Placental pericyte (primary cell): ENCODE data around the genes SNX5 and KIZ.

DNA sequence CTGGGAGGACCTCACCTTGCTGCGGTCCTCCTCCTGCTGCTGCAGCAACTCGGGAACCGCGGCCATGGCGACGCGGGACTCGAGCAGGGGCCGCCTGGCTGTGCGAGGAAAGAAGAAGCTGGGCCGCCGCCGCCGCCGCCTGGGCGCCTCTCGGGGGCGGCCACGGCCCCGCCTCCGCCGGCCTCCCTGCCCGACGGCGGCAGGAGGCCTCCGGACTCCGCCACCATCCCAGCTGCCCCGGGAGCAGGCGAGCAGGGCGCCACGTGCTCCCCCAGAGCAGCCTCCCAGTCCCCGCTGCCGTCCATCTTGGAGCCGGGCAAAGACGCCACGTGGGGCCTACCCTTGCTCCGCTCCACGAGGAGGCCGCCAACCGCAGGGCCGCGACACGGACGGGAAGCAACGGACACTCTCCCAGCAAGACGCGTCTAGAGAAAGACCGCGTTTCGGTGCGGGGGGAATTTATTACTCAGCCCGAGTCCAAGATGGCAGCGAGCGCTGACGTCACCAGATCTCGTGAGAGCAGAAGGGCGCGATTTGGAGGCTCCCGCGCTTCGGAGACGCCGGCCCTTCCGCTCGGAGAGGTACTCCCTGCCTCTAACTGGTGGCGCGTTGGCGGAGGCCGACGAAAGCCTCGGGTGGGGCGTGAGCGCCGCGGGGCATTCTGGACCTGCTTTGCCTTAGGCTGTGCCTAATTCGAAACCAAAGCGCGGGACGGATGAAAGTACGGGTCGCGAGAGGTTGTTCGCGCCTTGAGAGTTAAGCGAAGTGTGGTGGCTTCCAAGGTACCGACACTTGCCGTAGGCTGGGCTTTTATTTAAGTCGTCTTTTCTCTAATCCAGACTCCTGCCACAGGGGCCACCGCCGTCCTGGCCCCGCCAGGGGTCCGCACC lies at the start of gene SNX5:
SNX5 (minus strand) TSS at position 435 of the 890 bp plus-strand sequence.
- CAGE, long polyA plus RNA: no peak

DNA sequence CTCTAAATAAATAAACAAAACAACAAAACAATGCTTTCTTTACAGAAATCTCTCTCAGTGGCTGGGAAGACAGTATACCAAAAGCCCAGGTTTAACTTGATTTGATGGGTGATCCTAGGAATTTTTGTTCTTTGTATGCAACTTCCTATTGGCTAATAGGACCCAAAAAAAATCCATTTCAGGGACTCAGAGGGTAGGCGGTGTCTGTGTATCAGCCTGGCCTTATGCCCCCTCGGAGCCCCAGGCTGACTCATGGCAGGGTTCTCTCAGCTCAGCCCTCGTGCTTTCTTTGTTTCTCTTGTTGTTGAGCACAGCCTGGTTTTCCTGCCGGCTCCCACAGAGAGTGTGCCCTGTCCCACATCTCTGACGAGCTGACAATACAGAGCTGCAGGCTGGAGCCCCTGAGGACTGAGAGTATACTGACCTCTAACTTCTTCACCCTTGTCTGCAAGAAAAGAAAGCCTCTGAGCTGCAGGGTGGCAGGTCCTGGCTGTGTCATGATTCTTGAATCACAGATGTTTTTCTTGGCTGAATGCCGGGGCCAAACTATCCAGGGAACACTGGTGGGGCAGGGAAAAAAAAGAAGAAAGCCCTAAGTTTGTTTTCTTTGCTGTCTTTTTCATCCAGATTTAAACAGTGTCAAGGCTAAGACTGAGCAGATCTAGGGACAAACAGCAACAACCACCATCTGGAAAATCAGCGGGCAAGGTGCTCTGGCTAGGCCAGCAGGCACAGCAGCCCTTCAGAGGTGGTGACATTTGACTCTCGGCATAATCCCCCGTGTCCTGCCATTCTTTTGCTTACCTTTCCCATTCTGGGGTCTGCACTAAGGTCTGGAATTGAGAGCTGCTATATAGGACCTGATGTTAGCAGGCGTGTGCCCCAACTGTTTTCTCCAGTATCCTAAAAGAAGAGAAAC lies 63.3 kb upstream of the ZNF133 start:
- CAGE, long polyA plus RNA: no peak

- CAGE, long polyA plus RNA: no peak
Observed at GRCh38 chr20:18252536-18253689, 35.4 kb upstream of the ZNF133 start.

GRCh38 chr20:18288664-18289293 lies 452 bp downstream of the ZNF133 start:
- CAGE, long polyA plus RNA: no peak

- CAGE, long polyA plus RNA: no peak
Observed at GRCh38 chr20:18388728-18389362, 78.0 kb downstream of the DZANK1 start.

DNA sequence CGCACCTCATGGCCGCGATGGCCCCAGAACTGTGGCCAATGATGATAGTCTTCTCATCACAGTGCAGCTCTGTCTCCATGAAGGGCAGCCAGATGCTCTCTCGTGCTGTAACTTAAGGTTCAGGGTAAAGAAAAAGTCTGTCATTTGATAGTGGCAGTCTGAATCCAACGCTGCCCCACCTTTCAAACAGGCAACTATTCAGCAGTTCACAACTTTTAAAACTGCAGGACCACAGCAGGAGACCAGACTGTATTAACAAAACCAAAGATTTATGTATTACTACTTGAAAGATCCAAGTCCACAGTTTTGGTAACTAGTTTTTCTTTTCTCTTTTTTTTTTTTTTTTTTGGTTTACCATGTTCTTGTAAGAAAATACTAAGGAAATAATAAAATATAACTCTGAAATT lies 3.1 kb downstream of the RBBP9 start:
- CAGE, long polyA plus RNA: no peak

DNA sequence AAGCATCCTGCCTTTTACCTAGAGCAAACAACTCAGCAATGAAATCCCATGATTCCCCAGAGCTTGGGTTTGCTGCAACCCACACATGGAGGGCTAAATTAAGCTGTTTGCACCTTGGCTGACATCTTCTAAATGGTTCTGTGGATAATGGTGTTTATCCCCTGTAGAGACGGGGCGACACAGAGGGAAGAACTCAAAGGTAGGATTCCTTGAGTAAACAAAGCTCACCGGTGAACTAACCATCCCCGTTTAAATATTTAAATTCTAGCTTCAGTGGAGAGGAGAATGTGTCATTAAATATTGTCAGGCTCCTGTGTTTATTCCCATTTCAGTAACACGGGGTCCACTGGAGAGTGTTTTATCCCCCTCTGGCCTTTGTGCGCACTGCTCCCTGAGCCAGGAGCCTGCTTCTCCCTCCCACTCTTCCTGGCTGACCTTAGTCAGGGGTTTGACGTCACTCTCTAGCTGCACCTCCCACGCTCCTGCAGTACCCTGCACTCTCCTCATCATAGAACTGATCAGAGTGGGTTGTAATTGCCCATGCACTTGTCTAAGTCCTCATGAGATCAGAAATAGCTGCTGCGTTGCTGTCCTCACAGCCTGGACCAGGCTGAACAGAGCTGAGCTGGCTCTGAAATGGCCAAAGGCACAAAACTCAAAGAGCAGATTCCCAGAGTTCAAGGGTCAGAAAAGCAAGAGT lies 170.5 kb downstream of the SCP2D1 start:
- CAGE, long polyA plus RNA: no peak

GRCh38 chr20:19075240-19075556 lies 137.2 kb upstream of the SLC24A3 start:
- CAGE, long polyA plus RNA: no peak

DNA sequence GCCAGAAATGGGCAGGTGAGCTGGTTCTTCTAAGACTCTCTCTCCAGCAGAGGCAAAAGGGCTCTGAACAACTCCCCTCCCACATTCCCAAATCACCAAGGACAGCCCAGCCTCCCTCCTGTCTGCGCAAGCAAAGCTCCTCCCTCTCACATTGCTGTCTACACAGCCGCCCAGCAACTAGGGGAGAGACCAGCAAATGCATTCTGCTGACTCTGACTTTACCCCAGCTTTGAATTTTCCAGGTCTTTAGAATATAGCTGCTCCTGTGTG lies 205.9 kb upstream of the RIN2 start:
- CAGE, long polyA plus RNA: no peak

DNA sequence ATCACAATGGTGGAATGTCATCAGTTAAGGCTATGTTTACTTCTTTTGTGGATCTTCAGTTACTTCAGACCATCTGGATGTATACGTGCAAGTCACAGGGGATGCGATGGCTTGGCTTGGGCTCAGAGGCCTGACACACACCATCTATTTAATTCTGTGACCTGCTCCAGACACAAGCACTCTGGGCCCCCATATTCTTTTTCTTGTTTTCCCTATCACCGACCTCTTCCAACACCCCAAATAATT lies 1.5 kb upstream of the RIN2 start:
- CAGE, long polyA plus RNA: no peak

DNA sequence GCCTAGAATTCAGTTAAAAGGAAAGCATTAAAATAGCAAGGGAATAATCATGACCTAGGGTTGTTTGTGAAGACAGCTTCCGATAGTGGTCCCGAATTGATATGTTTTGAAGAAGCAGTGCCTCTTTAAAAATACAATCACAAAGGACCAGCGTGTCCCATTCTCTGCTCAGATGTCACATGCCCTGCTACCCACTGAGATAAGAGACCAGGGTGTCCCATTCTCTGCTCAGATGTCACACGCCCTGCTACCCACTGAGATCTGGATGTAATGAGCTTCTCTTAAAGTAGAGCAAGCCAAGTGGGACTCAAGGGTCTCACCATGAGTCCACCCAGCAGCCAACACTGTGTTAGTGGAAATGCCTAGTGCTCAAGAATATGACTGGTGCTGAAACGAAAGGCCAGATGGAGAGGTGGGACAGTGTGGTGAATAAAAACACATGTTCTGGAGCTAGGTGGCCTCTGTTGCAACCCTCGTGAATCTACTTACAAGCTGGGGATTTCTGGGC lies 22.2 kb downstream of the RIN2 start:
- CAGE, long polyA plus RNA: no peak

- CAGE, long polyA plus RNA: no peak
Observed at GRCh38 chr20:19889900-19890204, 127.3 kb upstream of the NAA20 start.

DNA sequence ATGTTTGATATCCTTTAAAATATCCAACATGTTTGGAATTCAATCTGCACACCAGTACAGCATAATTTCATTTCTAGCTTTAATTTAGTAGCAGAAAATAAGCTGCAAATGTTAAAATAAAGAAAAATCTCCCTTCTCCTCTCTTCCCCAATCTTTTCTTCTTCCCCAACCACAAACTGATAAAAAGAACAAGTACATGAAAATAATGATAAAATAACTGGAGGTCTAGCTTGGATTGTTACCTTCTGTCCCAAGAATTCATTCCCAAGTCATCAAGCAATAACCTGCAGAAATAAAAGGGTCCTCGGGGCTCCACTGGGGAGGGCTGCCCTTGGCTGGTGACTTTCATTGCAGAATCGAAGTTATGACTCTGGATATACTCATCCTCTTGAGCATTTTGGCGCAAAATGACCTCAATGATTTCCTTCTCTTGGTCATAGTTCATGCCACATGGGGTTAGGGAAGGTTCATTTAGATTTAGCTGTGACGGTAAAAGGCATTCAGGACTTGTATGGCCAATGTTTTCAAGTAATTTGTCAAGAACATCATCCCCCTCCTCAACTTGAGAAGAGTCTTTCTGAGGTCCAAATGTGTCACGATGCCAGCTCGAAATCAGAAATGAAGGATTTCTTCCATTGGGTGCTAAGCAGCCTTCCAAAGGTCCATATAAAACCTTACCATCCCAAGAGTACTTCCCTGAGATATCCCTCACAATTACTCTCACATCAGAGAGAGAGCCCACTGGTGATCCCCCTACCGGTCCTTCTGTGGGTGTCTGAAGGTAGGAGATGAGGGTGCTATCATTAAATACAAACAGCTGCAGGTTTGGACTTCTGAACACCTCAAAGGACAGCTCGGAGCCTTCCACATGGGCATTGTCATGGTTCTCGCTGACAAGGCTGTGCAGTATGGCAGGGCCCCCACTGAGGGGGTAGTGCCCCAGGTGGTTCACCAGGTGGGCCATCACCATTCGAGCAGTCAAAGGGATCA lies 144.7 kb downstream of the INSM1 start:
- CAGE, long polyA plus RNA: no peak

GRCh38 chr20:20574911-20575769 lies 137.3 kb downstream of the RALGAPA2 start:
- CAGE, long polyA plus RNA: no peak

DNA sequence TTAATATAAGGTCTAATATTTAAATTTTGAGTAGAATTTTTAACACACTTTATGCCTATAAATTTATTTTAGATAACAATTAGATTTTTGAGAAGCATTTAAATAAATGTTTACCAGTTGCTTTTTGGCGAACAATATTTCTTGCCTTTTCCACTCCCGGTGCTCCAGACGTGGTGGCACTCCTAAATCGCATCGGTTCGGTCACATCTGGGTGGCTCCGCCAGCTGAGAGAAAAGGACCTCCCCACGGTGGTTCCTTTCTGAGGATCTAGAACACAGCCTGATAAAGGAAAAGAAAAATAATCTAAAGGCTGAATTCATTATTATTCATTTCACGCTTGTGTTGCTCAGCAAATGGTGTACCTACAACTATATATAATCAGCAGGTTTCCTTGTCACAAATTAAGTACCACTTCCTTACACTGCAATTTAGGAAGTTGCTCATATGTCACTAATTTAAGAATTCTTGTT lies 110.8 kb downstream of the RALGAPA2 start:
- CAGE, long polyA plus RNA: no peak

DNA sequence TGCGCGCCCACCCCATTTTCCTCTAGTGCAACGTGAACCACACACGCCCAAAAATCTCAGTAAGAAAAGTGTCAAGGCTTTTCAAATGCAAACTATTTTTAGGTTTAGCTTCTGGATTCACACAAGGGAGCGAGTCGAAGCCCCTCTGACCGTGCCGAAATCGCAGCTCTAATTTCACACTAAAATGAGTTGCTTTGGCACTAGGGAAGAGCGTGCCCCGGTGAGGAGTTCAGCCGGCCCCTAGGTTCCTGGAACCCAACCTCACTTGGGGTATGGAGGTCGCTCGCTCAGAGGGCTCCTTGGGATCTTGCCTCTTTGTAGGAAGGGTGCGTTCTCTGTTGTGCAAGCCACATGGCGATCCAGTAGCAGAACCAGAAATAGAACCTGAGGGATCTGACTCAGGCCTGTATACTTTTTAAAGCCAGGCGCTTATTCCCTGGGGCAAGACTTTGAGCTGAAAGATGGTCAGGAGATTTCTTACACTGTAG lies 738 bp upstream of the RALGAPA2 start:
- CAGE, long polyA plus RNA: no peak

DNA sequence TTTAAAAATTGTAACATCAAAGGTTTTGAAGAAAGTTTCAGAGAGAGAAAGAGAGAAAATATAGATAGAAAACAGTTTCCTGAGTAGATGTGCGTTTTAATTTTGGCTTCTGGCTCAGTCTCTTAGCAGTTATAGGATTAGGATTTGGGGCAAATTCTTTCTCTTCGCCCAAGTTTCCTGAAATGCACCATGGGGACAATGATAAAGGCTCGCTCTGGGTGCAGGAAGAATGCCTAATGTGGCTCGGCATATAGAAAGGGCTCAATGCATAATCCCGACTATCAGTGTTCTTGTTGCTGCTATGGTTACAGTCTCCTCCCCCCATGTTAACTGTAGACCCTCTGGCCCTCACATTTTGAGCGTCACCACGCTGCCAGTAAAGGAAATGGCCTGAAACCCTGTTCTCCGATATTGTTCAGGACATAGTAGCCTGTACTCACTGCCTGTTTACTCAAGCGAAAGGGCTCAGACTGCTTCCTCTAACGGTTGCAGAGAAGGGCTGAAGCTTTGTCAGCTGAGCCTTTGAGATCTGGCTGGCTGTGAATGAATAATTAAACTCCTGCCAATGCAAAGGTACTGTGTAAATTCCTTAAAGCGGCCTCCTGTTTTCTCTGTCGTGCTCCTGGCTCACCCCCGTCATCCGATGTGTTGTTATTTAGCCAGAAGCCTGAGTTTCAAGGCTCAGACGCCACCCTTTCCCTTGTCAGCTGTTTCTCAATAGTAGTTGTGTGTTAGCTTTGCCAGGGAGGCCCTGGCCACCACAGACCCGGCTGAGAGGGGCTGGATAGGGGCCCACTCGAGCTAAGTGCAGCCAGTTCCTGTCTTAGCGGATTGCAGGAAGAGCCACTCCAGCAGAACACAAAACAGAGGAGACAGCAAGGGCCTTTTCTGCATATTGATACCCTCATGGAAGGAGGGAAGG lies 31.1 kb upstream of the RALGAPA2 start:
- CAGE, long polyA plus RNA: no peak

DNA sequence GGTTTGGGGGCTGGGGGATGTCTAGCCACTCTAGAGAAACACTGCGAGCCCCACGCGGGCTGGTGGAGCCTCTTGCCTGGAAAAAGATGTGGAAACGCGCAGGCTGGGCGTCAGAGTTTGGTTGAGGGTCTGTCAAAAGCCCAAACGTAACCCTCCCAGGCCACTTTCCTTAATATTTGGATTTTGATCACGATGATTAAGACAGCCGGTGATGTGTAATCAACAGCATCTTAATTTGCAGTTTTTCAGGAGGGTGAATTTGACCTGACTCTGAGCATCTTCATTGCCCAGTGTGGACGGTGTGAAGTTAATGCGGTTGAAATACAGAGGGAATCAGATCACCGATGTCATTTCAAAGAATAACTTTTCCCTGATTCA lies 19.3 kb upstream of the KIZ start:
- CAGE, long polyA plus RNA: no peak

DNA sequence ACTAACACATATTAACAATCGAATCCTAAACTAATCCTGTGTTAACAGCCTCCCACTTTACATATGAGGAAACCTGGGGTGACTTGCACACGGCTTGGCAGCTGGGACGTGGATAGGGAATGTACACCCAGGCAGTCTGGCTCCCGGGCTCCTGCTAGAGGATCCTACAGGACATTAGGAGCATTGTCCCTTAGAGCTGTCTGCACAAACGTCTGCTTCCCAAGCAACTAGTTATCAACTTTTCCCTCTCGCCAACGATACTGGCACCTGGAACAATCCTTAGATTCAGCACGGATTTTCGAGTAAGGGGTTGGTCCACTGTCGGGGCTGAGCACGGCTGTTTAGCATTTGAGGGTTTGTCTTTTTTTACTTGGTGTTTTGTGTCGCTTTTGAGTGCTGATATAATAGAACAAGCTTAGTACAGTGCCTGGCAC lies 618 bp upstream of the KIZ start:
- CAGE, long polyA plus RNA: no peak

- CAGE, long polyA plus RNA: no peak
Observed at GRCh38 chr20:21125681-21126898, at the start of gene KIZ. KIZ (plus strand) TSS chr20:21126082.